Parietal lobe (tissue), 2 donors: Measurements from ENCODE around the genes LRCH4 and MOSPD3.

DNA sequence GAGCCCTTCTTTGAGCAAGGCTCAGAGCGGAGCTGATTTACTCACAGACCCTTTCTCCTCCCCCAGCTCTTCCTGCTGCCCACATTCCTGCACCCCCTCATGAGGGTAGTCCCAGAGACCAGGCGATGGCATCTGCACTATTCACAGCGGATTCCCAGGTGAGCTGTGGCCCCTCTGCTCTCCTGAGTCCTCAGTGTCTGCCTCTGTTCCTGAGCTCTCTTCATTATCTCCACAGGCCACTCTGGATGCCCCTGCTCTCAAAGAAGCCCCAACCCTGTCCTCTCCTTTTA lies 14.3 kb downstream of the ZKSCAN1 start:
- RAMPAGE, long total RNA, result no peak

DNA sequence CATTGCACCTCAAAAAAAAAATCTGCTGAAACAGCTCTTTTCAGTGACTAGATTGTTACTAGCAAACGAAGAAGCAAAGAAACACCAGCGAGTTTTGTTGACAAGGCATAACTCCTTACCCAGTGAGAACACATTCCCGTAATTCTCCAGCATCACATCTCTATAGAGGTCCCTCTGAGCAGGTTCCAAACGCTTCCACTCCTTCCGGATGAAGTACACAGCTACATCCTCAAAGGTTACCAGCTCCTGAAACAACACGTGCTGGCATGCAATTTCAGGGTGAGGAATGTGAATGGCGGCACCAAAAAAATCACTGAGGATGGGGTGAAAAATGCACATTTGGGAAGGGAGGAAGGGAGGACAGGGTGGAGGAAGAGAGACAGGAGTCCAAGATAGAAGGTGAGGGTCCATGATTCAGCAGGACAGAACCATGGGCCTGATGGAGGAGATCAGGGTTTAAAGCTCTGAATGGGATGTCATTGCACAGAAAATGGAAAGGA lies 6.5 kb downstream of the ZNF3 start:
- RAMPAGE, long total RNA, result no peak

GRCh38 chr7:100127879-100128692 lies 1.3 kb downstream of the MBLAC1 start:
- RAMPAGE, long total RNA, result no peak

DNA sequence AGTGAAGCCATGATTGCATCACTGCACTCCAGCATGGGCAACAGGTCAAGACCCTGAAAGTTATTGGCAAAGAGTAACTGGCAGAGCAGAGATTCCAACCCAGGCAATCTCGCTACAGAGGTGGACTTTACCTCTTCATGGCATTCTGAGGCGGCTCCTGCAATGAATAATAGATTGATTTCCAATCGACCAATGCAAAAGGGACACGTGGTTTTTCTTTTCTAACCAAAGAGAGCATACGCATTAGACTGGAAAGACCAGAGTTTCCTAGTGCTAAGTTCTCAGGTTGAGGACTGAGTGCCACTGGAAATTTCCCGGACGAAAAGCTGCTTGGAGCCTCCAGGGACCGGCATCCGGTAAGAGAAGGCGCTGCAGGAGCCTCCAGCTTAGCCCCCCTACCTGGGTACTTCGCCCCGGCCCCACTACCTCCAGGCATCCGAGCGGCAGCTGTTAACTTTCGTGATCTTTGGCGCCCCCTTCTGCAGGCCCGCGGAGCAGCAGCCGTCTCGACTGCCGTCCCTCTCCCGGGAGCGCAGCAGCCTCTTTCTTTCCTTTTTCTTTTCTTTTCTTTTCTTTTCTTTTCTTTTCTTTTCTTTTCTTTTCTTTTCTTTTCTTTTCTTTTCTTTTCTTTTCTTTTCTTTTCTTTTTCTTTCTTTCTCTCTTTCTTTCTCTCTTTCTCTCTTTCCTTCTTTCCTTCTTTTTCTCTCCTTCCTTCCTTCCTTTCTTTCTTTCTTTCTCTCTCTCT lies 4.1 kb downstream of the MBLAC1 start:
- RAMPAGE, long total RNA, result no peak

- RAMPAGE, long total RNA, result no peak
Measured at GRCh38 chr7:100220635-100221670, 1.2 kb downstream of the PVRIG start.

- RAMPAGE, long total RNA, result no peak
Measured at GRCh38 chr7:100338044-100338580, 19.8 kb upstream of the PILRB start.

DNA sequence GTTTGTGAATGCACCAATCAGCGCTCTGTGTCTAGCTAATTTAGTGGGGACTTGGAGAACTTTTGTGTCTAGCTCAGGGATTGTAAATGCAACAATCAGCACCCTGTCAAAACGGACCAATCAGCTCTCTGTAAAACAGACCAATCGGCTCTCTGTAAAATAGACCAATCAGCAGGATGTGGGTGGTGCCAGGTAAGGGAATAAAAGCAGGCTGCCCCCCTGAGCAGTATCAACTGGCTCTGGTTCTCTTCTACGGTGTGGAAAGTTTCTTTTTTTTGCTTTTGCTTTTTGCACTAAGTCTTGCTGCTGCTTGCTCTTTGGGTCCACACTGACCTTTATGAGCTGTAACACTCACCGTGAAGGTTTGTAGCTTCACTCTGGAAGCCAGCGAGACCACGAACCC lies 9.2 kb downstream of the PILRA start:
- RAMPAGE, long total RNA, result no peak

DNA sequence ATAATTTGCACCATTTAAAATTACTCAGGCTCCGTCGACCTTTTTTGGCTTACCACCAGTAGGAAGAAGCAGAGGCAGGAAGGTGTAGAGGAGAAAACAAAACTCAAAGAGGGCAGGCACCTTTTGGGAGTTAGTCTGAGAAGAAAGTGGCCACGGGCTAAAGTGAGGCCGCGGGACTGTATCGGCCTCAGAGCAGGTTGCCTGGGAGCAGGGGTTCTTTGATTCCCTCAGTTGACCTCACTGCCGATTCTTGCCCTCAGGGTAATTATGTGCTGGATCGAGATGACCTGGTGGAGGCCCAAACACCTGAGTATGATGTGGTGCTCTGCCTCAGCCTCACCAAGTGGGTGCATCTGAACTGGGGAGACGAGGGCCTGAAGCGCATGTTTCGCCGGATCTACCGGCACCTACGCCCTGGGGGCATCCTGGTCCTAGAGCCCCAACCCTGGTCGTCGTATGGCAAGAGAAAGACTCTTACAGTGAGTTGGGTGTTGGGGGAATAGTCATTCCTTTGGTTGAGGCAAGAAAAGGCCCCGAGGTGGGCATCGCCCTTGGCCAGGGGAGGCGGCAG lies 3.1 kb downstream of the MEPCE start:
- RAMPAGE, long total RNA, result no peak

DNA sequence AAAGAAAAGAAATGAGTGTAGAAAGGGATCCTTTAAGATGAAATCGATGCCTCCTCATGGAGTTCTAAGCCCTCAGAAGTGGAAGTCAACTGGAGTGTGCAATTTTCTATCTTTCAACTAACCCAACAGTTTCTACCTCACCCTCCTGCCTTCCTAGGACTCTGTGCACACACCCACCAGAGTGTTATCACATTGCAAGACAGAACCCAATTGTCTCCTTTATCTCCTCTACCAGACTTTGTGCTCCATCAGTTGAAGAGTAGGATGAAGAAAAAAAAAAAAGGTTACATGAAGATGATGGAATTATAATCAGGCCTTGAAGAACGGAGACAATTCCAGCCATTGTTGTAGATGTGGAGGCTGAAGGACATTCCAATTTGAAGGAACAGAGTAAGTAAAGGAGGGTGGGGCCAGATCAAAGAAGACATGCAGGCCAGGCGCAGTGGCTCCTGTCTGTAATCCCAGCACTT lies 27.1 kb downstream of the NYAP1 start:
- RAMPAGE, long total RNA, result no peak

- RAMPAGE, long total RNA, result no peak
Measured at GRCh38 chr7:100586023-100586246, at the start of gene LRCH4. TSS of gene LRCH4 (minus strand) at chr7:100586129.

DNA sequence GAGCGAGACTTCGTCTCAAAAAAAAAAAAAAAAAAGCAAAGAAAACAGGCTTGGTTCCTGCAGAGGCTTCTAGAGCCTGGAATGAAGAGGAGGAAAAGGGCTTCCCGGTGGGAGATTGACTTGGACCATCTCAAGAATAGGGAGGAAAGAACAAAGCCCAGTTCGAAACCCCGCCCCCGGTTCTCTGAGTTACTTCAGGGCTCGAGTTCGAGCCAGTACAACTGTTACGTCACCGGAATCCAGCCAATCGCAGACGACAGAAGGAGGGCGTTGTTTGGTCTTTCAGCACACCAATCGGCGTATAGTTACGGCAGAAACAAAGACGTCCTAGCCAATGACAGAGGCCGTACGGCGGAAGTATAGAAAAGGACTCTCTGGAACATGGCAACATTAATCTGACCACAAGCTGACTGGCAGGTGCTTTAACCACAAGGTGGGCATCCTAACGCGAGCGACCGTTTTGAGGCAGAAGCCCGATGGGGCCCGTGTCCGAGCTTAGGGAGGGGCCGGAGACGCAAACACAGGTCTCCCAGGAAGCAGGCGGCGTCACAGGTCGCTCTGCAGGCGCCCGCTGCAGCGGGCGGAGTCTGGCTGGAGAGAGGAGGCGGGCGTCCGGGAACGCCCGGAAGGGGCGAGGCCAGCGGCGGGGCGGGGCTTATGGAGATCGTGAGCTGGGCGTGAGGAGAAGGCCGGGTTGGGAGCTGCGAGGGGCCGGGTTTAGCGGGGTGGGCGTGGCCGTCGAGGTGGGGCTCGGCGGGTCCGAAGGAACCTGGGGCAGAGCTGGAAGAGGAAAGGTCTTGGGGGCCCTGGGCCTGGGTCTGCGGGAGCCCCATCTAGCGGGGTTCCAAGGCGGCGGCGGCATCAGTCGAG lies at the start of gene MOSPD3:
Gene MOSPD3, plus strand, starts transcription at position 732 of the 870 bp plus-strand sequence.
- RAMPAGE, long total RNA, result start-site peak on the plus strand centred at position 700 of the sequence, 150 bp wide, 196 and 38 reads in 2 replicates

DNA sequence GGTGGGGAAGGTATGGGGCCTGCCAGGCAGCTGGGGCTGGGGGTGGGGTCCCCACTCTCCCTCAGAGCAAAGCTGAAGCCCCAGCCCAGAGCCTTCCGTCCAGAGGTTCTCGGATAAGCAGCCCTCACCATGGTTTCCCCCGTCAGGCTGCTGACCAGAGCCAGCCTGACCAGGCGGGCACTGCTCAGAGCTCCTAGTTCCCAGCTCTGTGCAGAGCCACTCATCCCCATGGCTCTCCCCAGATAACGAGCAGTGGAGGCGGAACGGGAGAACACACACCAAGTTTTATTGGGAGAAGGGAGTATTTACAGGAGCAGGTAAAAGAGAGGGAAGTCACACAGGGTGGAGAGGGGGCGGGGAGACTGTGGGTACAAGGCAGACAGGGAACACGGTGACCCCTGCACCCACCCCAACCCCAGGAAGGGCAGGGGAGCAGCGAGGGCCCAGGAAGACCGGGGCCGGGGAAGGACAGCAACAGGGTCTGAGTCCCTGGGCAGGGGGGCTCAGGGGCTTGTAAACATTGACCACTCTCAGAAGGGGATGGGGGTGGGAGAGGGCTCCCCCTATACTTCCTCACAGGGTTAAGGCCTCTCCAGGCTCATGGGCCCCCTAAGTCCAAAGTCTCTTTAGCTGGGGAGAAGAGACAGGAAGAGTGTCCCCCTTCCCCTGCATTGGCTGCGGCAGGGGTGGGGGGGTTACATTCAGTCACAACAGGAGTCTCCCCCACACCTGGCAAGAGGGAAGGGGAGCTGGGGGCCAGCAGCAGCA lies 5.9 kb downstream of the GNB2 start:
- RAMPAGE, long total RNA, result no peak

- RAMPAGE, long total RNA, result no peak
Measured at GRCh38 chr7:100816461-100816803, 10.9 kb downstream of the EPHB4 start.

DNA sequence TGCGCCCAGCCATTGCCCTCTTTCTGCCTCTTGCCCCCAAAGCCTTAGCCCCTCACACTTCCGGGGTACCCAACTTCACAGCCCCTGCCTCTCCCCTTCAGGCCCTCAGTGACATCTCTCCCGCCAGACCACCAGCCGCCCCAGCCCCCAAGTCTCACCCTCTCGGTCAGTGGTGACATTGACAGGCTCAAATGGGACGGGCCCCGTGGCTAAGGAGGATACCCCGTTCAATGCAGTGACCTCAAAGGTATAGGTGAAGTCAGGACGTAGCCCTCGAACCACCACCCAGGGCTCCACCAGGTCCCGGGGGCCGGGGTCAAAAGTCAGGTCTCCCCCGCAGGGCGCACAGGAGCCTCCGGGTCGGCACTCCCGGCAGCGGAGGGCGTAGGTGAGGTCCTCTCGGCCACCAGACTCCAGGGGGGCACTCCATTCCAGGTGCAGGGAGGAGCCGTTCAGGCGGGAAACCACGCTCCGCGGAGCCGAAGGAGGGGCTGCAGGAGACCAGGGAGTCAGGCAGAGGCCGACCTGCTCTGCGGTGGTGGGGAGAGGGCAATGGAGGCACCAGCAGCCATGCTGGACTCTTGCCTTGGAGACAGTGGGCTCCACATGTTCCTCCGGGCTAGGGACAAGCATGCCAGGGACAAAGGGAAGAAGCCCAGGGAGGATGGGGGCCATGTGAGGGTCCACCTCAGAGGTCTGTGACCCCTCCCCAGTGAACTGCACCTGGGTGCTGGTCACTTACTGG lies 7.8 kb downstream of the EPHB4 start:
- RAMPAGE, long total RNA, result no peak

GRCh38 chr7:100865545-100865901 lies 1.7 kb upstream of the TRIP6 start:
- RAMPAGE, long total RNA, result no peak

GRCh38 chr7:100867450-100868071 lies 374 bp downstream of the TRIP6 start:
- RAMPAGE, long total RNA, result no peak

GRCh38 chr7:100874057-100874808 lies 670 bp upstream of the SRRT start:
- RAMPAGE, long total RNA, result no peak

- RAMPAGE, long total RNA, result no peak
Measured at GRCh38 chr7:100884720-100885073, 4.8 kb downstream of the UFSP1 start.

DNA sequence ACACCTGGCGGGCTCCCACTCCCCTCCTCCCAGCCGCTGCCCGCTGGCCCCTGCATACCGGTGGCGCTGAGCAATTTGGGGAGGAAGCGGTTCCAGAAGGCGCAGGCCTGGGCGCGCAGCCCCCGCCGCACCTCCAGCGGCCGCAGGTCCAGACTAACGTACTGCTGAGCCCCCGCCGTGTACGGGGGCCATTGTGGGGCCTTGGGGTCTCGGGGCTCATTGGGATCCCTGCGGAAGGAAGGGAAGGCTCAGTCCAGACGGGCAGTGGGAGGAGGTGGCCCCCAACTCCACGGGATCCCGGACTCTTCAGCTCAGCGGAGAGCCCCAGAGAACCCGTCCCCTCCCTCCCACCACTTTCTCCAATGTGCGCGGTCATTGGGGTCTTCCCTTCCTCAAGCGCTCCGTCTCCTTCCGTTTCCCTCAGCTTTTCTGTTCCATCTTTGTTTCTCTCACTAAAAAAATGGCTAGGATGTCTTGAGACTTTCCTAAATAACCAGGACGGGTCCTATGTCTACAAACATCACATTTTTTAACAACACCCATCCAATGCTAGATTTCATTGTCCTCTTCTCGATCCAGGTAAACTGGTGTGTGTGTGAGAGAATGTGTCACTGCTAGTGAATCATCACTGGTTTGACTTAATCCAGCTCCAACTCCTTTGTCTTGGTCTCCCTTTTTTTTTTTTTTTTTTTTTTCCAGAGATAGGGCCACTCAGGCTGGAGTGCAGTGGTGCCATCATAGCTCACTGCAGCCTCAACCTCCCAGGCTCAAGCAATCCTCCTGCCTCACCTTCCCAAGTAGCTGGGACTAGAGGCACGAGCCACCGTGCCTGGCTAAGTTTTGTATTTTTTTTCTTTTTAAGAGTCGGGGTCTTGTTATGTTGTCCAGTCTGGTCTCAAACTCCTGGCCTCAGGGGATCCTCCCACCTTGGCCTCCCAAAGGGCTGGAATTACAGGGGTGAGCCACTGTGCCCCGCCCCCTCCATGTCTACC lies 1.9 kb upstream of the UFSP1 start:
- RAMPAGE, long total RNA, result no peak

- RAMPAGE, long total RNA, result no peak
Measured at GRCh38 chr7:100967389-100968458, 1.6 kb upstream of the MUC12 start.